ENCODE measurements around the genes VIP and RGS17.

DNA sequence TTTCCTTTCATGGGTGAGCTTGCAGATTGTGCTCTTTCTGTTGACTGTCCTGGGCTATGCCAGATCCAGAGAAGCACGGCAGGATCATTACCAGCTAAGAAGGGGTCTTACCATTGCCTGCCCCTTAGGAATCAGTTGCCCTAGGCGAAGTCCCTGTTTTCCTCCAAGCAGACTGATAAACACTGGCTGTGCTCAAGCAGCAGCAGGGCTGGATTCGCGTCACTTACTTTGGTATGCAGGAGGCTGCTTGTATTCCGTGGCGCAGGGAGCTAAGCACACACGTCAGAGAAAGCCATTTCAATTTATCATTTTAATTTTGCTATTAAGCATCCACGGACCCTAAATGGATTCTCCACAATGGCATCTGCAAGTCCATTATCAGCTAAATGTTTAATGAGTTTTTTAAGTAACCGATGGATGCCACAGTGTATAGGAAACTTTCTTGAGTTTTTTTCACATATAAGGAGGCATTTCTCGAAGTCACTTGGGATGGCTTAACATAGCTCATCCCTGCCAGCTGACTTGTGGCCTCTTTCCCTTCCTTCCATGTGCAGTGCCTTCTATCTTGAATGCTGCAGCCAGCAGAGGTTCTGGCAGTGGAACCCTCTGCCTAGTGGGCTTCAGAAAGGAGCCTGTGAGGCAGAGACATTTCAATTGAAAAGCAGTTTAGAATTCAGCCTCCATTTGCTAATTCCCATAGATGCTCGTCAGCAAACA, 51.7 kb downstream of the AKAP12 start:
- PRO-cap, result unidirectional peak, minus-strand start at position 174 of the sequence

GRCh38 chr6:151324133-151324637, 67.2 kb downstream of the ZBTB2 start:
- PRO-cap, result no peak

DNA sequence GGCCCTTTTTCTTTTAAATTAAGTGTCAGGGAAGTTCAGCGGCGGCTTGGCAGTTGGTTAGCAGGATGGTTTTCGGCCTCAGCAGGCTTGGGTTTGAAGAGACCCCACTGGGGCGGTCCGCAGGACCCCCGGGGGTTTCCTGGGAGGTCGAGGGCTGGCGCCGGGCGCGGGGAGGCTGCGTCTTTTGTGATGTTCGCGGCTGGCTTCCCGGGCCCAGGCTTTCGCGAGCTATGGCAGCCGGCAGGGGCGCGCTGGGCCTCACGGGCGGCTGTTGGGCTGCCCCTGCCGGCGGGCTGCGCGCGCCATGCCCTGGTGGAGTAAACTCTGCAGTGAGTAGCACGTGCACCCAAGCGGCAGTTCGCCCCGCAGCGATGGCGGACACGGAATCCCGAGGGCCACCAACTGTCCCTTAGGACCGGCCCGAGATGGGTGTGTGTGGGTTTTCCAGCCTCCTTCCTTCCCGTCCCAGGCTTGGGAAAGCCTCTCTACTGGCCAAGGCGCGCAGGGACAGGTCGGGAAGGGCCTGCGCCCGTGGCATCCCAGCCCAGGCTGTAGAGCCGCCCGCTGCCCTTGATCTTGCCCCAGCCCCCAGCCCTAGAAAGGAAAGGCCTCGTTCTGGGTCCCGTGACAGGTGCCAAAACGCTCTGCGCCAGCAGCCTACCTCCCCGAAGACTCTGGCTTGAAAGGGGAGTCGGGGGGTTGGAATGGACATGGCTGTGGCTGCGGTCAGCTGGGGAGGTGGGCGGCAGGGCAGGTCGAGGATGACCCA, 49.8 kb downstream of the ZBTB2 start:
- PRO-cap, result no peak

GRCh38 chr6:151348607-151349786, 42.4 kb downstream of the ZBTB2 start:
- PRO-cap, result no peak

GRCh38 chr6:151366524-151366950, 24.8 kb downstream of the ZBTB2 start:
- PRO-cap, result no peak

- PRO-cap, result no peak
Measured at GRCh38 chr6:151389892-151389998, 1.6 kb downstream of the ZBTB2 start.

DNA sequence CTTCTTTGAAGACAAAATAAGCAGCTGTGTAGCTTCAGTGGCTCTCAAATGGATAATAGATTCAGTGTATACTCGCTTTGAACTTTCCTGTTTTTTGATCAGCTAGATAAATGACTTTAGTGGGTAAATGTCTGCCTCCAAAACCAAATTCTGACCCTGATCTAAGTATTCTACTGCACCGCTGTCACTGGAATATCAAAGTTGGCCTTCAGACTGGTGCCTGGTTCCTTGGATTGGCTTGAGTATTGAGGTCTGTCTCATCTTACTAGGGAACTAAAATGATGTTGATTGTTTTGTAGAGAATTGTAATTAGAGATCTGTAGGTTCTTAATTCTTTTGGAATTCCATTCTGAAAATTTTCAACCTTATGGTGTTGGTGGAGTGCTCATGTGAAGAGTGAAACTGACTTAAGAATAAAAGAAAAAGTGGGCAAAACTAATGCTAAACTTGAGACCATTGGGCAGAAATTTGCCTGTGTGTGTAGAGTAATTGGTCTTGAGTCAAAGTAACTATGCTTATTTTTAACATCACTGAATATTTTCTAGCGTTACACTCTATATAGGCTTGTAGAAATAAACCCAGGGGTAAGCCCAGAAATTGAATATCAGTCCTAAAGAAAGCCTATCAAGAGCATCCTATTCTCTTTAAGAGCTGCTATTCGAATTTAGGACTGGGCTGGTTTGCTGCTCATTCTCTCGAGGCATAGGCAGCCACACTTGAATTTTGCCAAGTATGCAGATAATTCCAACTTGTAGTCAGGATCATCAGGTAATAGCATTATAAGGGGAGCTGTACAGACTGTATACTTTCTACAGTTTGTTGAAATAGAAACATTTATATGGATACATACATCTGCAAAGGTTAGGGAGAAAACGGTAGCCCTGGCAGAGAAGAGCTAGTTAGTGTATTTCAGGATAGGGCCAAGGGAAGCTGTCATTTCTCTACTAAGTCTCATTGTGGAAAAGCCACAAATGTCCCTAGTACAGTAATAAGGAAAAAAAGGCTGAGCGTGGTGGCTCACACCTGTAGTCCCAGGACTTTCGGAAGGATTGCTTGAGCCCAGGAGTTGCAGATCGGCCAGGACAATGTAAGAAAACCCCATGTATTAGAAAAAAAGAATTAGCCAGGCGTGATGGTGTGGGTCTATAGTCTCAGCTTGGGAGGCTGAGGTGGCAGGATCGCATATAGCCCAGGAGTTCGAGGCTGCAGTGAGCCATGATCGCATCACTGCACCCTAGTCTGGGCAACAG, 1.9 kb upstream of the ZBTB2 start:
- PRO-cap, result no peak

DNA sequence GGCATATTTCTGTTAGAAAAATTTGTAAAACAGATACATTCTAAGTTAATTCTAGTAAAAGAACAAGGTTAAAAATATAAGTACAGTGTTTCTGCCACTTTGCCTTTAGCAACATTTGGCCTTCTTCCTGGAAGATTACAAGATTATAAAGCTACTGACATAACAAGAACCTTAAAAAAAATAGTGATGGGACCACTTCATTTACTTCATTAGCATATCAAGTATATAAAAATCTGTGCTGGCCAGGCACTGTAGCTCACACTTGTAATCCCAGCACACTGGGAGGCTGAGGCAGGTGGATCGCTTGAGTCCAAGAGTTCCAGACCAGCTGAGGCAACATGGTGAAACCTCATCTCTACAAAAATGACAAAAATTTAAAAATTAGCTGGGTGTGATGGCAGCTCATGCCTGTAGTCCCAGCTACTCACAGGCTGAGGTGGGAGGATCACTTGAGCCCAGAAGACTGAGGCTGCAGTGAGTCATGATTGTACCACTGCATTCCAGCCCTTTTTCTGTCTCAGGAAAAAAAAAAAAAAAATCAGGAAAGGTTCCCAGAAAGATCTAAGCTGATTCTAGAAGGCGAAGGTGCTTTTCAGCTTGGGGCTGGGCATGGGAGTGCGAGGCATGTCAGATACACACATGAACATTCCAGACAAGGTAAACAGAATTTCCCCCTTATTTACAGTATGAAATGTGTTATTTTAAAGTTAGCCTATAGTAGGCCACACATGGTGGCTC, 5.9 kb downstream of the RMND1 start:
- PRO-cap, result no peak

- PRO-cap, result no peak
Measured at GRCh38 chr6:151450581-151451141, 1.3 kb downstream of the RMND1 start.

DNA sequence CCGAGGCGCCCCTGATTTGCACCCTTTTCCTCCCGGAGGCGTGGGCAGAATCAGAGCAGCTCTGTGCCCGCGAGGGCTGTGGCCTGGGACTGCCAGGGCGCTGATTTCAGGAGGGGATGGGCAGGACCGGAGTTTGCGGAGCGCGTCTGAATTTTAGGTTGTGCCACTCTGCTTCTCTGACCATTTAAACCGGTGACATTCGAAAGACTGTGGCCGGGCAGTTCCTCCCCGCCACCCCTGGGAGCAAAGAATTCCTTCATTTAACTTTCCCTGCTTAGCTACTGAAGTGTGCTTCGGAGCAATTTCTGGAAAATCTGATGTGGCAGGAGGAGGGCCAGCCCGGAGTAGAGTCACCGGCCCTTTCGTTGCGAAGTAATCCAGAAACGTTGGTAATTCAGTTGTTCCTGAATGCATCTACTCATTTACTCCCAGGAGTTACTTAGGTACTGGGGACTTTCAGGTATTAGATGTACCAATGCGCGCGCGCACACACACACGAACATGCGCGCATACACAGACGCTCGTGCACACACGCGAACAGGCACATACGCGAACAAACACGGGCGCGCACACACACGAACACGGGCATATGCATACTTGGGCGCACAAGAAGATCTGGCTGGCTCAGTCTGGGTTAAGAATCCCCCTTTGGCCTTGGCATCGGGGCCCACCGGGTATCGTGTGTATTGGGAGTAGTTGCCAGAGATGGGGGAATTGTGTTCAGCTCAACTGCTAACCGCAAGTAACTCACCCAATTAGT, 611 bp downstream of the CCDC170 start:
- PRO-cap, result no peak

- PRO-cap, result no peak
Measured at GRCh38 chr6:151815518-151816139, 8.1 kb downstream of the ESR1 start.

DNA sequence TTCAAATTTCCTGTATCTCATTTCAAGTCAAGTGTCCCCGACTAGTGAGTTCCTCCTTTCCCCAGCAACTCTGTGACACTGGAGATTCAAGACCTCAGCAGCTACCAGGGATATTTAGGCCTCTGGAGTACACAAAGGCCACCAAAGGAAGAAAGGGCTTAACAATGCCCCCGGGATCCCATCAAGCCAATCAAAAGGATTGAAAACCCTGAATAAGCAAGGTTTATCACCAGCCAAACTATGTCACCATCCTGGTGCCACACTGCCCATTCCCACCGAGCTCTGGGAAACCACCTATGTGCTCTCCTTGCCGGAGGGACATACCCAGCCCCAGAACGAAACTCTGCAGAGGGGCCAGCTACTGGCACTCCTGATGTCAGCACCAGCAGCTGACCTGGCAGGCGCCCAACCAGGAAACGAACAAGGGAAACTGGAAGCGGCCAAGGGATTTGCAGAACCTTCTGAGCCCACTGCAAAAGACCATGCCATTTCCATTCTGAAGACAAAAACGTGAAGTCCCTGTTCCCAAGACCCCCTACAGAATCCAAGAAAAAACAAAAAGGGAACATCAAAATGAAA, 305.0 kb downstream of the ESR1 start:
- PRO-cap, result no peak

DNA sequence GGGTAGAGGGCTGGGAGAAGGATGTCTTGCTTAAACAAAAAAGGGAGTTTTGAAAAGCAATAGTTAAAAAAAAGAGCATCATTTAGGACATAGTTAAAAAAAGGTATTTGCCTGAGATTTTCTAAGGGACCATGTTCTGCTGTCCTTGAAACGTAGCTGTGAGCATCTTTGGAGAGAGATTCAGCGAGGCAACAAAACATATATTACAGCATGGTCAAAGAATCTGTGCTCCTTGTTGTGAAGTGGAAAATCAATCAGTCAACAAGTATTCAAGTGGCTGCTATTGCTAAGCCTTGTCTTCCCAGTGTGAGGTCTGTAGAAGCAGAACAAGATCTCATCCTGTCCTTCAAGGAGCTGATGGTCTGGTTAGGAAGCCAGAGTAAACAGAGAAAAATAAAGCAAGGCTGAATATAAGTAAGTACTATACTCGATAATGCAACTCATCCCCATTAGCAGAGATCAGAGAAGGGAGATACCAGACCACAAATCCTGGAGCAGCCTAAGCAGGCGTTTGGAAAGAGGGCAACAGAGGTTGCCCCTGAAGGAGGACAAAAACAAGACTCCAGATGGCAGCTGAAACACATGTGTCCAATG, 392.2 kb downstream of the SYNE1 start:
- PRO-cap, result no peak

DNA sequence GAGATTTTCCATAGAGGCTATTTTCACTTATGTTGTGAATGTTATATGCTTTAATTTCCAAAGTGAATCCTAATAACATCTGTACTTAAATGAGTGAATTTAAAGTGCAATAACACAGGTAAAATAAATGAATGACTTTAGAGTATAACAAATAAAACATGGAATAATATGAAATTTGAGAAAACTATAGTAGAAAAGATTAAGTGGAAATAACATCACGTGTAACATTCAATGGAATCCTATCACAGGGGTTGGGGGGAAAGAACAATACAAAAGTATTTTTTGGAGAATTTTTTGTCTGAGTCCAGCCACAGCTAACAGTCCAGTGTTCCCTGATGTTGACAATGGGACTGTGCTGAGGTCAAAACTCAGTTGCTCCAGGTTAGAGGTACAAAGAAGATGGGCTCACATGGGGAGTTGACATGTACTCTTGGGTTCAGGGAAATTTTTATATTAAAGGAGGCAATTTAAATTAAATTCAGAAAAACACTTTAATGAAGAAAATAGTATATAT, 887 bp downstream of the MYCT1 start:
- PRO-cap, result no peak

- PRO-cap, result no peak
Measured at GRCh38 chr6:152700445-152700762, 2.7 kb downstream of the MYCT1 start.

DNA sequence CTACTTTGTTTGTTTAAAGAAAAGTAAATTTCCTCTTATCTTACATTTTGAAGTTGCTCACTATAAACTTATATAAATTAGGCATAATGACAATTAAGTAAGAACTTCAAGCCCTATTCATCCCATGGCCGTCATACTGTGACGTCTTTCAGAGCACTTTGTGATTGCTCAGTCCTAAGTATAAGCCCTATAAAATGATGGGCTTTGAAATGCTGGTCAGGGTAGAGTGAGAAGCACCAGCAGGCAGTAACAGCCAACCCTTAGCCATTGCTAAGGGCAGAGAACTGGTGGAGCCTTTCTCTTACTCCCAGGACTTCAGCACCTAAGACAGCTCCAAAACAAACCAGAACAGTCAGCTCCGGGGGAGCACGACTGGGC, at the start of gene VIP:
TSS of gene VIP (plus strand) at position 219 of the 378 bp plus-strand sequence.
- PRO-cap, result no peak

DNA sequence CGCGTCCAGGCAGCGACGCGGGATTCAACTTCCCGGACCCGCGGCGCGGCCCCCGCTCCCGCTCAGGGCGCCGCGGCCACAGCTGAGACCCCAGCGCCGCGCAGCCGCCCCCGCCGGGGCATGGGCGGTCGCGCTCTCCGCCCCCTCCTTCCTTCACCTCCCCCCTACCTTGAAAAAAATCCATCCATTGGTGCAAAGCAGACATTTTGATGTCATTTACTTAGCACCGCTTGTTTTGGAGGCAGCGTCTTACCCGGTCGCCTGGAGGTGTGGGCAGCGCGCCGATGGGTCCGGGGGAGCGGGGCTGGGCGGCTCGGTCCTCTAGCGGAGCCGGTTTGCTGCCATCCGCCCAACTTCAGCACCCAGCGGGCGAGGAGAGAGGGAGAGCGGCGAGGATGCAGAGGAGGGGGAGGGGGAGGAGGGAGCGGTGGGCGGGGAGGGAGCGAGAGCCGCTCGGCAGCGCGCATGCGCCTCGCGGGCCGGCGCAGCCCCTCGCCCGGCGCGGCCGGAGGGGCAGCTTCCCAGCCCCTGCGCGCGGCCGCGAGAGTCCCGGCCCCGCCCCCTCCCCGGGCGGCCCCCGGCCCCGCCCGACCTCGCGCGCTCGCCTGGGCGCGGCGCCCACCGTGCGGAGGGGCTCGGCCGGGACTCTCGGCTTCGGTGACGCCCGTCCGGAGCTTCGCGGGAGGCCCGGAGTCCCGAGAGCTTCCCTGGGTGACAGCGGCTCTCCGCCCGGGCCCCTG, at the start of gene RGS17:
TSS of gene RGS17 (minus strand) at position 412 of the 740 bp plus-strand sequence.
- PRO-cap, result no peak

DNA sequence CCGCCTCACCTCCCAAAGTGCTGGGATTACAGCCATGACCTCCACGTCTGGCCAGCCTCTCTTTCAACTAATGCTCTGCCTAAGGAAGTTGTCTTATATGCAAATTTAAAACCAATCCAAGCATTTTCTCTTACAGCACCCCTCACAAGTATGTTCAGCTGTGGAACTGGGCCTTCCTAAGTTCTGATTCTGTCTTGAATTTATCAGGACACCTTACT, 26.1 kb downstream of the IPCEF1 start:
- PRO-cap, result no peak

- PRO-cap, result no peak
Measured at GRCh38 chr6:154403503-154404192, 47.0 kb upstream of the IPCEF1 start.

- PRO-cap, result no peak
Measured at GRCh38 chr6:154507247-154507928, 3.1 kb downstream of the CNKSR3 start.

All from mesothelial cell of epicardium (in vitro differentiated cells).